H4 (cell line): ENCODE measurements around a stretch of chr11.

GRCh38 chr11:119352816-119353427 is 6.4 kb upstream of the MFRP start:
- RAMPAGE, long total RNA: no peak

GRCh38 chr11:119372376-119372674 is 9.2 kb downstream of the USP2 start:
- RAMPAGE, long total RNA: no peak

DNA sequence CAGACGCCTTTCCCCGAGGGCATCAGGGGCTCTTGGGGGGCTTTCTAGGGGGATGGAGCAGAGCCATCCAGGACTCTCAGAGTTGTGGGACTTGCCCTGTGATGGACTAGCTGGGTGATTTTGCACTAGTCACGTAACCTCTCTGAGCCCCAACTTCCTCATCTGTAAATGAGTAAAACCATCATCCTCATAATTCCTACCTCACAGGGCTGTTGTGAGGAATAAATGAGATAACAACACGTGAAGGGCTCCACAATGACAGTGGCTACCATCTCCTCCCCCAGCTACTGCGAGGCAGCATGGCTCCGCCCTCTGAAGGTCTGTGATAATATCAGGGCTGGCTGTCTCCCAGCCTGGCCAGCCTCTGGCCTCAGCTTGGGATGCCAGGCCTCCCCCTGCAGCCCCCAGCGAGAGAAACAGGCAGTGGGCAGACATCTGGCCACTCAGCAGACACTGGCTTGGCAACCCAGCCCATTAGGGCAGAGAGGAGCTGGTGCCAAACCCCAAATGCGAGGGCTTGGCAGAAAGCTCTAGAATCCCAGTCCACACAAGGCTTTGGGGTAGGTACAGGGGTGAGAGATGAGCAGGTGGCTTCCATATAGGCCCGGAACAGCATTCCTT is 6.7 kb downstream of the USP2 start:
- RAMPAGE, long total RNA: no peak

GRCh38 chr11:119673712-119674376 is 55.2 kb downstream of the NECTIN1 start:
- RAMPAGE, long total RNA: no peak

DNA sequence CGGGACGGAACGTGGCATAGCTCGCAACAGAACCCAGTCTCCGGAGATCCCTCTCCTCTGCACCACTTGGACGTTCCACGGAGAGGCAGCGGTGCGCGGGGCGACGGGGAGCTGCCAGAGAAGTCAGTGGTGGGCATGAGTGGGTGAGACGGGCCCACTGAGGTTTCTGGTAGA is 572 bp upstream of the NECTIN1 start:
- RAMPAGE, long total RNA: no peak

DNA sequence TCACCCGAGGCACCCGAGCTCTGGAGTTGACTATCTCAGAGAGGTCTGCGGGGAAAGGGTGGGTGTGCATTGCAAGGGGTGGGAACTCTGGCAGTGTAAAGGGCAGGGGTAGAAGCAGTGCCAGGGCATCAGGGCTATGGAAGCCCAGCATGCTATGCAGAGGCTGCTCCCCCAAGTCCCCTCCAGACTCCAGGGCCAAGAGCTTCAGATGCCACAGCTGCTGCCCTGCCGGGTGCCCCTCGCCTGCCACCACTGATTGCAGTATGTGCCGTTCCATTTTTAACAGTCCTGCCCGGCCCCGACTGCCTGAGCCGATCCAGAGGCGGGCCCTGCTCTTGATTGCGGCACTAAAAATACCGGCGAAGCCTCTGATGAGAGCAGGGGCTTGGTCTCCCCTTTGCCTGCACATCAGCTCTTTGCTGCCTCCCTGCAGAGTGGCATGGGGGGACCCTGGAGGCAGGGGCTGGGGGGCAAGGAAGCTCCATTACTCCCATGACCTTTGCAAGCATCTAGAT is 50.7 kb upstream of the NECTIN1 start:
- RAMPAGE, long total RNA: no peak

- RAMPAGE, long total RNA: no peak
These were observed 9.4 kb downstream of the TRIM29 start for GRCh38 chr11:120128138-120129266.

DNA sequence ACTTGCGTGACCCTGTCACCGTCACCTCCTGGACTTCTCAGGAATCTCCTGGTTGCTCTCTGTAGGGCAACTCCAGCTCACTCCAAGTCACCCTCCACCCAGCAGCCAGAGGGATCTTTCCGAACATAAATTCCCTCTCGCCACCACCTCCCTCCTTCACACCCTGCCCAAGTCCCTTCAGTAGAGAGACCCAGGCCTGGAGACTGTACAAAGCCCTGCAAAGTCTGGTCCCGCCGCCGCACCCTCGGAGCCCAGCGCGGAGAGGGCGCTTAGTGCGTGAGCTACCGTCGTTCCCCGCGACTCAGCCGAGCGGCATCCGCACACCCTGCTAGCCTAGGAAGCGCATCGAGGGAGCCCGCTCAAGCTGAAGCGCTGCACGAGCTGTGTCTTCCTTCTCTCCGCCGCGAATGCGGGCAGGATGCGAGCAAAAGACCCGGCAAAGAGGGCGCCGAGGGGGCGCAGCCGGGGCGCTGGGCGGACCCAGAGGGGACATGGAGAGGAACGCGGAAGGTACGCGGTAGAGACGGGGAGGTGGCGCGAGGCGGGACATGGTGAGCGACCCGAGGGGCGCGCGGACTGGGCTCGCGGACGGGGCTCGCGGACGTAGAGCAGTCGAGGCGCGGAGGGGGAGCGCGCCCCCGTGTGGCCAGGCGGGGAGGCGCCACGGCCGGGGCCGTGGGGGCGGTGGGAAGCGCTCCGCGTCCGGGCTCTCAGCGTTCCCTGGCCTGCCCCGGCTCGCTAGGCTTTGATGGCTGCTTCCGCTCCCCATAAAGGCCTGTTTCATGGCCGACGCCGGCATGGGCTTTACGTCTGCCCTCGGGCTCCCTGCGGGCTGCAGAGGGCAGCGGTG is 31.0 kb upstream of the TRIM29 start:
- RAMPAGE, long total RNA: no peak

DNA sequence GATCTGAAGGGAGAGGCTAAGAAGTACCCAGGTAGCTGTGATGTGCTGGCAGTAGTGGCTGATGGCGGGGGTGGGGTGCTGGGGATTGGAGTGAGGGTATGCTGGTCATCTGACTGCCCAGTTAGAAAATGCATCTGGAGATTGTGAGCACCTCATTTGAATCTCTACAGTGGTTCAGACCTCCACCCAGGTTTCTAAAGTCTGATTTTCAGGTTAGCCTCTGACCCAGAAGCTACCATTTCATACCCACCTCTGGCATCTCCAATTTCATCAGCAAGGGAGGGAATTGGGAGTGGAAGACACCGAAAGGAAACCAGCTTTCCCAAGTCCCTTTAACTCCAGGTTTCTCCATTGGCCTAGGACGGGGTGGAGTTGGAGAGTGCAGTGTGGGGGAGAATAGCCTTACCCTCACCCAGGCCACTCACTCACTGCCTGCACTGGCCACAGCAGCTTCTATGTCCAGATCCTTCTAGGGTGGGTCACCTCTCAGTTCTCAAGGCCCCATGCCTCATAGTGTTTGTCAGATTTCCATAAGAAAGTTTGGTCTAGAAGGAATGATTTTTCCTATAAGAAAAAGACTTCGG is 2.5 kb downstream of the OAF start:
- RAMPAGE, long total RNA: no peak

DNA sequence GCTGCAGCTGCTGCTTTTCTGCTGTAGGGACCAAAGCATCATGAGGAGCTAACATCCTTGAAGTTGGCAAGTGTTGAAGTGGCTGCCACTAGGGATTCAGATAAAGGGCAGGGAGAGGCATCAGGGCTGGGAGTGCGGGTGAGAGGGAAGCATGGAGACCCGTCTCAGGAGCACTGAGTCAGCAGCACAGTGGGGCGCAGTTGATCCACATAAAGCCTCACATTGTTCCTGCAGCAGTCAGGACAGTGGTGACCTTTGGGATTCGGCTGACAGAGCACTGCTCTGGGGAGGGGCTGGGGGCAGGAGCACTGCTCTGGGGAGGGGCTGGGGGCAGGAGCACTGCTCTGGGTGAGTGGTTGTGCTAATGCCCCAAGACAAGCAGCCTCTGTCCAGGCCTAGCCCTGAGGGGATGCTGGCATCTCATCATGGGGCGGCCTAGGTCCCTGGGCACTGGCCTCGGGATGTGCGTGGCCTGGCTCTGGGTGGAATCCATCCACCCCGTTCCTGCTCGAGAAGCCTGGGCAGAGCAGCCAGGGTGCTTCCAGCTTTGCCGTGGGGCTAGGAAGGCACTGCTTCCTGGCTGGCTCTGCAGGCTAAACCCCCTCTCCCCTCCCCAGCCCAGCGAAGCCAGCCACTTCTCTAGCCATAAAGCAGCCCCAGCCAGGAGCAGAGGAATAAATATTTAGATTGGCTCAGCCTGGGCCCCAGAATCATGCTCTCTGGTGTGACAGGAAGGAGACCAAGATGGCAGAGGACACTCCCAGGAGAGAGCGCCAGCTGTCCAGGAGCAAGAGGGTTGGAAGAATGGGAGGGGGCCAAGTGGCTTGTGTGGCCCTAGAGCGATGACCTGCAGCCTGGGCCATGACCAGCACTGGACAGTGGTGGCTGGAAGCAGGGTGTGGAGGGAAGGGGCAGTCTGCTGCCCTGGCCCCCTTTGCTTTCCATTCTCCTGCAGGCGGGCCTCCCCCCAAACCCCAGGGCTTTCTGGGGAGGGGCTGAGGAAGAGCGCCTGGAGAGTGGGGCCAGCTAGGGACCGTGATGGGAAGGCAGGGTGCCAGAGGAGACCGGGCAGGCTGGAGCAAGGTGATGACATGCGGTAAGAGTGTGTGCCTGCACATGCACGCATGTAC is 7.4 kb downstream of the OAF start:
- RAMPAGE, long total RNA: no peak

DNA sequence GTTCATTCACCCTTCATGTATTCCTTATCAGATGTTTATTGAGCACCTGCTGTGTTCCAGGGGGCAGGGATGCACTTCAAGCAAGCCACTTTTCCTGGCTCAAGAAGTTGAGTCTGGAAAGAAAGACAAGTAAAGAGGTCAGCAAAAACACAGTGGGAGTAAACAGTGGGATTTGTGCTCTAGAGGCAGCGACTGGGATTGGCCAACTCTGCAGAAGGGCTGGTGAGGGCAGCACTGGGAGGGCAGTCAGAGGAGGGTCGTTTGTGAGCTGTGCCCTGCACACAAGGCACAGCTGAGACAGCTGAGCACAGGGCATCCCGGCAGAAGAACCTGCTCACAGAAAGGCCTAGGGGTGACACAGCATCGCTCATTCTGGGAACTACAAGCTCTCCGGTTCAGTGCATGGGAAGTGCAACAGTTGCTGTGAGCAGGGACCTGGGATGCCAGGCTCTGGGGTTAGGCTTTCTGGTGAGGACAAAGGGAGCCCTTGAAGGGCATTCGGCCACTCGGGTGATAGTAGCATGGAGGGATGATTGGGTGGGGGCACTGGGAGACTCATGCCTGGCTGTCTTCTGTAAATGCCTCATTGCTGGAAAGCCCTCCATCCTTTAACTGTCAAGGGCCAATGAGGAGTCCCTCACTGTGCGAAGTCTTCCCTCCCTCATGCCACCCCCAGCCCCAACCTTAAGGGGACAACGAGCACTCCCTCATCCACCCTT is 9.7 kb downstream of the OAF start:
- RAMPAGE, long total RNA: no peak

GRCh38 chr11:120224777-120225894 is 14.3 kb downstream of the OAF start:
- RAMPAGE, long total RNA: no peak

DNA sequence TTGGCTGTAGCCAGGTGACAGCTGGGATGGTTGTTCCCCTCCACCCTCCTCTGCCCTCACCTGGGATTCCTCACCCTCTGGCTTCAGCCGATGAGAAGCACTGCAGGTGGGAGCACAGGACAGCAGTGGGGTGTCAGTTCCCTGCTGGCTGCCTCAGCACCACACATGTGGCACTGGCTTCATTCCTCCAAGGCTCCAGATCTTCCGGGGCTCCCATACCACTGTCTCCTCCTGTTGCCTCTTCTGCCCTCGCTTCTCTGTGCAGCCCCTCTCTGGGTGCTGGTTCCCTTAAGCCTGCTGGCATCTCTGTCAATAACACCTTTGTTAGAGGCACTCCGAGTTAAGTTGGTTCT is 6.3 kb upstream of the POU2F3 start:
- RAMPAGE, long total RNA: no peak

- RAMPAGE, long total RNA: no peak
These were observed 35.7 kb upstream of the TLCD5 start for GRCh38 chr11:120289403-120289730.

- RAMPAGE, long total RNA: no peak
These were observed 1.2 kb upstream of the ARHGEF12 start for GRCh38 chr11:120334892-120335444.

DNA sequence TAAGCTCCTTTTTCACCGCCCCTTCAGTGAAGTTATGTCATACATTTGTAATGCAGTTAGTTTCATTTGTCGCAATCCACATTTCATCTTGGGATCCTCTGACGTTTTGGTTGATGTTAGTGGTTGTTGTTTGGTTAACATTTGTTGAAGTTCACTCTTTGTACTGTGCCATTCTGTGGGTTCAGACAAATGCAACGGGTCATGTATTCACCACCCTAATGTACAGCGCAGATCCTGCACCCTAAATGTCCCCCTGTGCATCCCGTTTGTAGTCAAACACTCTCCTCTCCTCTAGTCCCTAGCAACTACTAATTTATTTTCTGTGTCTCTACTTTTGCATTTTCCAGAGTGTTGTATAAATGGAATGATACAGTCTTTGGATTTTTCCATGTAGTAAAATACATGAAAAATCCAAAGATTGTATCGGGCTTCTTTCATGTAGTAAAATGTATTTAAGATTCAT is 45.4 kb downstream of the ARHGEF12 start:
- RAMPAGE, long total RNA: no peak

DNA sequence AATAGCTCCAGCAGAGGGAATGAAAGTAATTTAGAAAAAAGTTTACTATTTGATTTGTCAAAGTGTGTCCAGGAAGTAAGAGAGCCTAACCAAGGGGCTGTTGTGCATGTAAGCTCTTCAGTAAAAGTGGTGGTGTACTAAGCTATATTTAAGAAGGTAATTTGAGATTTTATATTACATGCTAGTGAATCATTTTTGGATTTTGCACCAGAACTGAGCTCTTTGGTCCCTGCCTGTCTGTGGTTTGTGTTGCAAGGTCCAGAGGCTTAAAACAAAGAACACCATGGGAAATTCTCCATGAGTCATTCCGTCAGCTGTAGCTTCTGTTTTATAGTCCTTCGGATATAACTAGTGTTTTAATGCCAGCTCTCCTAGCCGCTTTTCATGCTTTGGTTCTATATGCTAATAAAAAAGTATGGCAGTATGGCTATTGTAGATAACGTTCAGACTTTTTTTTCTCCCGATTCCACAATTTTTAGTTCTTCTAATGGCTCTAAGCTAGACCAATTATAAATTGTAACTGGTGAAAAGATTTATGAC is 64.6 kb downstream of the ARHGEF12 start:
- RAMPAGE, long total RNA: no peak

DNA sequence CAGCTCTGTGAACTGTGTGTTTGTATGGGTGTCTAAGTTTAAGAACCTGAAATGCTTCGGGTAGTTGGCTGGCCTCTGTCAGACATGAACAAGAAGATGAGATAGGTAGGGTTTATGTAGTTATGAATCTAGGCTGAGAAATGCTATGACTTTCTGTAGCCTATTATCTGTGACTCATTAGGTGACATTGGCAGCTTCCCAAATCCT is 29.5 kb upstream of the GRIK4 start:
- RAMPAGE, long total RNA: no peak

DNA sequence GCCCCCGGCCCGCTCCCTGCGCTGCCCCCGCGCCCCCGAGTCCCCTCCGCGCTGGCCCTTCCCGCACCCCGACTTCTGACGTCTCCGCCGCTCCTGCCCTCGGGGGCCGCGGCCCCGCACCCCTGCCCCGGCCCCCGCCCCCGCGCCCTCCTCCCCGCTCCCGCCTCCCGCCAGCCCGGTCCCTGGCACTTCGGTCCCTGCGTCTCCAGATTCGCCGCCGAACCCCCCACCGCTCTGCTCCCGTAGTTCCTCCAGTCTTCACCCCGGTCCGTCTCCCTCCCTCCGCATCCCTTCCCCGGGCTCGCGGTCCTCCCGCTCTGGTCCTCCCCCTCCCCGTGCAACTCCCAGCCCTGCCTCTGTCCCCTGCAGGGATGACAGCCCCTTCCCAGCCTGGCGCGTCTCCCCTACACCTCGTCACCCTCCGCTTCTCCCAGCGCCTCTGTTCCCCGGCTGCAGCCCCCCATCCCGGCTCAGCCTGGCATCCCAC is 407 bp downstream of the GRIK4 start:
- RAMPAGE, long total RNA: no peak

- RAMPAGE, long total RNA: no peak
These were observed 15.7 kb downstream of the GRIK4 start for GRCh38 chr11:120527086-120527866.